Metanephros (tissue), 2 donors: ENCODE measurements around a stretch of chr7.

DNA sequence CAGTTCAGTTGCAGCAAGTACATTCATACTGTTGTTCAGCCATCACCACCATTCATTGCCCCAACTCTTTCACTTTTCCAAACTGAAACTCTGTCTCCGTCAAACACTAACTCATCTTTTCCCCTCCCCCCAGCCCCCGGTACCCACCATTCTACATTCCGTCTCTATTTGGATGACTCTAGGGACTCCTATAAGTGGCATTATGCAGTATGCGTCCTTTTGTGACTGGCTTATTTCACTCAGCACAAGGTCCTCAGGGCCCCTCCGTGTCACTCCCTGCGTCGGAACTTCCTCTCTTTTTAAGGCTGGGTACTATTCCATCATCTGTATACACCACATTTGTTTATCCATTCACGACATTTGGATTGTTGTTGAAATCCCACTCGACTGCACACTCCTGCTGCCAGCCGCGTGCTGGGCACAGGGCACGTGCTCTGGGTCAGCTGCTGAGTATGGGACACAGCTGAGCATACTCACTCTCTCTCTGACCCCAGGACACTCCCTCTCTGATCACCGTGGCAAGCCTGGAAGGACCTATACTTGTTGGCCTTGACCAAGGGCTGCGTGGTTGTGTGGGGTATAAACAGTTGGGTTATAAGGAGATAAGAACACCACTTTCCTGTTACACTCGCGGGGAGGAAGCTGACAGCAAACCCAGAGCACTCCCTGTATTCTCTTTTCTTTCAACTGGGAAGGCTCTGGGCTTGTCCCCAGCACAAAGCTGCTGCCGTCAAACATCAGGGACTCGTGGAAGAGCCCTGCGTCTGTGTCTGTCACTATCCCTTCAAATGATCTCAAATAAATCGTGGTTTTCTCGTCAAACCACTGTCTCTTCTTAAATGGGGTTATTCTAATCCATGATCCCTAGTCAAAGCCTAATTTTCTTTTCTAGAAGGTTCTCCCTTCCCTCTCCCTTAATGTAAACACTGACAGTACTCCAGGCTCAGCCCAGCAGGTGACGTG is 153.0 kb upstream of the RHEB start:
- RAMPAGE, long total RNA = no peak

DNA sequence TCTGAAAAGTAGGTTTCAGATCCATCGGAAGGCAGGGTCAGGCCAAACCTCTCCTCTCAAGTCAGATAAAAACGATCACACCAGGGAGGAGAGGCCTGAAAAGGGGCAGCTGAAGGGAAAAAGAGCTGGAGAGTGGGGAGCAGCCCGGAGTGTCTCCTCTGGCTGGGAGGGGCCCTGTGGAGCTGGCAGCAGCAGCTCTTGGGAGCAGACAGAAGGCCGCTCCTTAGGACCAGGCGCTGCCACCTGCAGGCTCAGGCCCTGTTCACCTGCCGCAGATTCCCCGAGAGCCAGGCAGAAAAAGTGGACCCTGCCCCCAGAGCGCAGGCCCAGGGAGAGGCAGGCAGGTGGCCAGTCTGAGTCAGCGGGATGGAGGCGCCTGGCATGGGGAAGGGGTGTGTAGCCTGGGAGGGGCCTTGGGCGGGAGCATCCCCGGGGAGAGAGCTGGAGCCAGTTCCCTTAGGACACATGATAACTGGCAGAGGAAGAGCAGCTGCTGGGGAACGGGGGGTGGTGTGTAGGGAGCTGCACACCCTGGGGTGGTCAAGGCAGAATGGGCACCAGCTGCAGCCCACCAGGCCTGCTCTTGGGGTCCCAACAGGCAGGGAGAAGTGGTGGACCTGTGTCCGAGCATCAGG is 177.1 kb upstream of the RHEB start:
- RAMPAGE, long total RNA = no peak

- RAMPAGE, long total RNA = no peak
Observed at GRCh38 chr7:151733890-151734714, 142.8 kb downstream of the PRKAG2 start.

DNA sequence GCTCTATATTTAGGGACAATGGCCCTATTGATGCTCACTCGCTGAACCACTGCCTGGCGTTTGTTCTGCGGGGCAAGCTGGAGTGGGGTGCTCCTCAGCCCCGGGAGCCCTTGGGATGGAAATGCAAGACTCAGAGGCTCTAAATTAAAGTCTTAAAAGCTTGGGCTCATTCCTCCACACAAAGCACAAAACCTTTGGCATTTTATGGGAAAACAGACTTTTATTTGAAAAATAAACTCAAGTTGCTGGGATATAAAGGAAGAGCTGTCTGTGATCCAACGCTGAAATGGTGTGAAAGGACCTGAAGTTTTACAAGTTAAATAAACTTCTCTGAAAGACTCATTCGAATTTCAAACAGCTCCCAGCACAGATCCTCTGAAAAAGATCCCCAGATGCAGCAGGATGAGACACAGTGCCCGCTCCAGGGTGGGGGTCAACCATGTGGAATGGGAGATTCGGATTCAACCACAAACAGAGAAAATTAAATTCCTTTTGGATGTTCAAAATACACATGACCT is 119.8 kb downstream of the PRKAG2 start:
- RAMPAGE, long total RNA = no peak

DNA sequence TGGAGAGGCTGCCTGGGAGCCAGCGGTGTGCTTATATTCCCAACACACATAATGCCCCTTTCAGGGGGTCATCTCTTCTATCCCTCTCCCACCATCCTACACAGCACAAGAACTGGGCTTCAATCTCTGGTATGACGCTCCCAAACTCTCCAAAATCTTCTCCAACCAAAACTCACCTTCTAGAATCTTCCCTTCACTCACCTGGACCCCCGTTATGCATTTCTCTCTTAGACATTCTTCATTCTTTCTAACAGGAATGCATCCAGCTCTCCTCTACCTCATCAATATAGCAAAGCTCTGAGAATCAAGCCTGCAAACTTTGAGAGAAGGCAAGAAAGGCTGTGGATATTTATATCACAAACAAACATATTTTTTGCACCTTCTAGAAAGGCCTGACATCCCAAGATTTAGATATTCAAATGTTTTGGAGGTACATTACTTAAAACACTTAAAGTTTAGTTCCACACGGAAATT is 104.7 kb downstream of the PRKAG2 start:
- RAMPAGE, long total RNA = no peak

DNA sequence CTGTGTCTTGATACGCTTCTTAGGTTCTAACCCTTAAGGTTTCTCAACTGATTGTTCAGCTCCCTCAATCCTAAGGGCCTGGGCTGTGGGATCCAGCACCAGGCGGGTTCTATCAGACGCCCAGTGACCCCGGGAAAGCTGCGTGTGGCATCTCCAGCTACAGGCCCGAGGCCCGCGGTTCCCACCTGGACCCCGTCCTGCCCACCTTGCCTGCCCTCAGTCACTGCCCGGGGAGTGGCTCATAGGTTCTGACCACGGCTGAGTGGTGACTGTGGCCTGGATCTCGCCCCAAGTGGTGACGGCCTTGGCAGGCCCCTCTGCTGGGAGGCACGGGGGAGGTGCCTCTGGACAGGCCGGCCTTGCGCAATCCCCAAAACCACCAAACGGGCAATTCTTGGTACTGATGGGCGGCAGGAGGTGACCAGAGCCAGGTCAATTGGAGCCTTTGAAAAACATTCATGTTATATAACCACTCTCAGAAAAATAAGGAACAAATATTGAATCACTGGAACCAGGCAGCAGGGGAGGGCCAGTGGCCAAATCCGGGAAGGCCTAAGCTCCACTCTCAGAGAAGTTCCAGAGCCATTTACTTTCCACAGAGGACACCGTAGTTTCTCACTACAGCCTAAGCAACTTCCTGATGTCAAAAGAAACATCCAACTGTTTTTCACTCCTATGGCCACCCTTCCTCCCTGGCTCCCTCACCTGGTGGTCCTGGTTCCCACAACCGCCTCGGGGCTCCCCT is 83.4 kb downstream of the PRKAG2 start:
- RAMPAGE, long total RNA = no peak

- RAMPAGE, long total RNA = no peak
Observed at GRCh38 chr7:151813911-151815133, 62.6 kb downstream of the PRKAG2 start.

GRCh38 chr7:151837332-151838211 is 39.3 kb downstream of the PRKAG2 start:
- RAMPAGE, long total RNA = no peak

DNA sequence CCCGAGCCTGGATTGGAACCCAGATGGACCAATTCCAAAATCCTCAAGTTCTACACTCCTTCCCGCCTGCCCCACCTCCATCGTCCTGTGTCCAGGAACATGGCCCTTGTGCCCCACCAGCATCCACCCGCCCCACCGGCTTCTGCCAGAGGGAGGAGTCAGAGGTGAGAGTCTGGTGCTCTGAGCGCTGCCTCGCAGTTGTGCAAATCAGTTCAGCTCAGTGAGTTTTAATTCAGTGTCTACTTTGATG is 26.4 kb downstream of the PRKAG2 start:
- RAMPAGE, long total RNA = no peak

GRCh38 chr7:151867641-151867788 is 9.4 kb downstream of the PRKAG2 start:
- RAMPAGE, long total RNA = no peak

GRCh38 chr7:151876229-151876661 is 670 bp downstream of the PRKAG2 start:
- RAMPAGE, long total RNA = no peak

- RAMPAGE, long total RNA = no peak
Observed at GRCh38 chr7:151891072-151891731, 14.3 kb upstream of the PRKAG2 start.

DNA sequence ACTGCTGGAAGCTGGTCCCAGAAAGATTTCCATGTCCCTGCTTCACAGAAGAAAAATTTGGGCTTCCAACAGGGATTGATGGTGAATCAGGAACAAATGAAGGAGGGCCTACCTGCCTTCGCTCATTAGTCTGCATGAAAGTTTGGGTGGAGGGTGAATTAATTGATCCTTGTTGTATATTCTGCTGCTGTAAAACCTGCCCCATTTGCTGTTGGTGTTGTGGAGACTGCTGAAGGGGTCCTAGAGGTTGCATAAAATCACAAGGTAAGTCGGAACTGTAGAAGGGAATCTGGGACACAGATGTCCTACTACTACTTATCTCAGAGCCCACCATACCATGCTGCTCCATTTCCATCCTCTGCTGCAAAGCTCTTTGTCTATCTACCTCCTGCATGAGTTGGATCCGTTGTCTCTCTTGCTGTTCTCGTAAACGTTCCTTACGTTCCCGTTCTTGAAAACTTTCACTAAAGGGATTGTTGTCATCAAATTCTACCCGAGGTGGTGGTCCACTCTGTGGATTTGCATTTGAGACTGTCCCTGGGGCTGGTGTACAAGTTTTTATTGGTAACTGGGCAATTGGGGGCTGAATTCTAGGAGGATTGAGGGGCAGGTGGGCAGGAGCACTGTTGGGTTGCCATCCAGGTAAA is 137.6 kb downstream of the GALNT11 start:
- RAMPAGE, long total RNA = no peak

DNA sequence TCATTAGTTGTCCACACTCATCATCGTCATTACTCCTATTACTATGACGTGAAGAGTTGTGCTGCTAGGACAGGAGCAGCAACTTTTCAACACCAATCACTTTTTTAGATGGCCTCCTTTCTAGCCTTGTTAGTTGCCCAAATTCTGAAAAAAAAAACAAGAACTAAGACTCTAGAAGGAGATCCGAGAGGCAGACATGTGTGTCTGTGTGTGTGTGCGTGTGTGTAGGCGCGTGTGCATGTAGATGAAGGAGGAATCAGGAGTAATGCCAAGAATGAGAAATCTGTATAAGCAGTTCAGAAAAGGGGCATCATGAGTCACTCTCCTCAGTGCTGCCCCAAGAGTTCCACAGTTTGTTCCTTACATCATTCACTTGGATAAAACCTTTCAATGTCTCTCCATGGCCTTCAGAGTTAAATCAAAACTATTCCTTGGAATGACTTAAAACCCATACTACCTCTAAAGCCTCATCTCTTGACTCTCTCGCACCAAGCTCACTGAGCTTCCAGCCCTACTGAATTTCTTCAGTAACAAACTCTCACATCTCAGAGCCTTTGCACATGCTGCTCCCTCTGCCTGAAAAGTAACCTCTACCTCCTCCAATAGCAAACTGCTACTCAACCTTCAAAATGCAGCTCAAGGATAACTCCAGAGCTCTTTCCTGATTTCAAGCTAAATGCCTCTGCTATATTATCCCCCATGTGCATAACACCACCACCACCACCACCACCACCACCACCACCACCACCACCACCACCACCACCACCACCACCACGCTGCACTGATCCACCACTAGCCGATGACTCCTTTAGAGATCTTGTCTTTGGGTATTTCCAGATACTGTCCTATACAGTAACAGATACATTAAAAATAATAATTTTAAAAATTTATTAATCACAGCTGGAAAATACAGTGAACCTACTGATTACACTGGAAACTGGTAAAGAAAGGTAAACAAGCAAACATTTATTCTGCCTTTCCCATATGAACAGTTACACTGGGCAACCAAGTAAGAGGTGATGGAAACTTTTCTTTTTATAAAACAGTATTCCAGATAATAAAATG is 51.6 kb downstream of the KMT2C start:
- RAMPAGE, long total RNA = no peak

GRCh38 chr7:152462938-152463519 is 27.2 kb upstream of the KMT2C start:
- RAMPAGE, long total RNA = no peak

DNA sequence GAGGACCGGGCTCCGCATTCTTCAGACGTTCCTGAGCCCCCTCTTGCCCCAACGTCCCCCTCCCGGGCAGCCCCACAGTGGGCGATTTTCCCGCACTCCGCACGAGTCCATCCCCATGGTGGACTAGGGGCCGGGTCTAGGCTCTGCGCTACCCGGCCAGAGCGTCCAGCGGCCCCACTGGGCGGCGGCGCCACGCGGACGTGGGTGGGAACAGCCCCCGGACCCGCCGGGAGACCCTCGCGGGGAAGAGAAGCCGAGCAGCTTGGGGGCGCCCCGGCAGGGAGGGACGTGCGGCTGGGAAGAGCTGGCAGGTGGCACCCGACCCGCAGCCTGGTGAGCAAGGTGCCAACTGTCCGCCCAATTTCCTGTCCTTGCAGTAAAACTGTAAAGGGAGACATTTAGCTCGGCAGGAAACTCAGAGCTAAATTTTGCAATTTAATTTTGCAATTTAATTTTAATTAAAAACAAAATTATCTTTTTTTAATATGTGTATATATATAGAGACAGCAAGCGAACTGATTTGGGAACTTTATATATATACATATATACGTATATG is 166.4 kb downstream of the ACTR3B start:
- RAMPAGE, long total RNA = no peak

- RAMPAGE, long total RNA = no peak
Observed at GRCh38 chr7:153748017-153749015, 303.9 kb upstream of the DPP6 start.

- RAMPAGE, long total RNA = no peak
Observed at GRCh38 chr7:153888386-153888872, 163.8 kb upstream of the DPP6 start.

DNA sequence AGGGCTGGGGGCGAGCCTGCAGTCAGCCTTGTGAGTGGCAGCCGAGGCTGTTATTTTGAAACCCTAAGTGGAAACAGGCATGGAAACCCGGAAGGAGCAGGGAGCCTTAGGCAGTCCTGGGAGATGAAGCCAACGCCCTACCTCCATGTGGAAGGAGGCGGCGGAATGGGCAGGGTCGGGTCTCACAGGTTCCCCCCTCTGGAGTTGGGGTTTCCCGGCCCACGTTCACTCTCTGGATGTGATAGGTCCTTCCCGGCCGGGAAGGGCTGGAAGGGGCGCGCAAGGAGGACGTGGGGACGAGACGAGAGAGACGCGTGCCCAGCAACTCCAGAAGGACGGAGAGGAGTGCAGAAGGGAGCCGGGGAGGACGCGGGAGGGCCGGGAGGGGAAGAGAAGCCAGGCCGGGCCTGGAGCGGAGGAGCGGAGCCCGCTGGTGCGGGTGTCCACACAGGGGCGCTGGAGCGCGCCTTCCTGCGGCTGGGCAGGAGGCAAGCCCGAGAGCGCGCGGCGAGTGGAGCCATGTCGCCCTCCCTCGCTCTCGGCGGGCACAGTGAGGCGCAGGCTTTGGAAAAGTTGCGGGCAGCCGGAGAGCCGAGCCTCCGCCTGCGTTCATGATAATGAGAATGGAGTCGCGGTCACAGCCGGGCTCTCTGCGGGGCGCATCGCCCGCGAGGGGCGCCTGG is 987 bp upstream of the DPP6 start:
- RAMPAGE, long total RNA = no peak

DNA sequence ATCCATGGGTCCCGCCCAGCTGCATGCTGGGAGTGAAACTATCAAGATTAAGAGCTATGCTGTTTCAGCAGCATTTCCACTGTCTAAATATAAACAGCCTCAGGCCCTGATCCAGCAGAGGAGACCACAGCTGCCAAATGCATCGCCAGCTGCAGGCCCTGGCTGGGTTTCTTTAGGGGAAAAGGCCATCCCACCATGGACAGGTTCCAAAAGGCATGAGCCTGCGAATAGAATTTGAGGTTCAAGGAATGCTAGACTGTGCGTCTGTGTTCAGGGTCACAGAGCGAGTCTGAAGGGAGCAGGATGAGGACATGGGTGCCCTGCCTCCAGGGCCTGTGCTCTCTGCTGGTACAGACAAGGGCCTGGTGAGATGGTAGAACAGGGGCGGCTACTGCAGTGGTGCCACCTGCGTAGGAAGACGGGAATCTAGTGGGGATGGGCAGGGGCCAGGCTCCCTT is 411.3 kb downstream of the PAXIP1 start:
- RAMPAGE, long total RNA = no peak